Kidney (tissue), 2 donors: ENCODE data around the gene TRAF5.

- PRO-cap, result bidirectional peak, plus-strand start at chr1:207824139, minus-strand start at chr1:207824048
- RRBS, result no CpG with 5 or more reads among the region's 13 CpGs
Measured at GRCh38 chr1:207823818-207824479, 72.1 kb downstream of the CD46 start.

GRCh38 chr1:207925073-207925755 lies 14.3 kb upstream of the CD34 start:
- PRO-cap, result unidirectional peak, minus-strand start at chr1:207925268
- RRBS, result no CpG with 5 or more reads among the region's 11 CpGs

GRCh38 chr1:207956953-207957533 lies 46.1 kb upstream of the CD34 start:
- PRO-cap, result no peak
- RRBS, result no CpG with 5 or more reads among the region's 5 CpGs

GRCh38 chr1:208043578-208044362 lies 132.8 kb upstream of the CD34 start:
- PRO-cap, result no peak
- RRBS, result no CpG with 5 or more reads among the region's 12 CpGs

GRCh38 chr1:208073273-208073553 lies 162.3 kb upstream of the CD34 start:
- PRO-cap, result no peak

GRCh38 chr1:208149405-208150298 lies 94.5 kb downstream of the PLXNA2 start:
- PRO-cap, result no peak
- RRBS, result no CpG with 5 or more reads among the region's 10 CpGs

DNA sequence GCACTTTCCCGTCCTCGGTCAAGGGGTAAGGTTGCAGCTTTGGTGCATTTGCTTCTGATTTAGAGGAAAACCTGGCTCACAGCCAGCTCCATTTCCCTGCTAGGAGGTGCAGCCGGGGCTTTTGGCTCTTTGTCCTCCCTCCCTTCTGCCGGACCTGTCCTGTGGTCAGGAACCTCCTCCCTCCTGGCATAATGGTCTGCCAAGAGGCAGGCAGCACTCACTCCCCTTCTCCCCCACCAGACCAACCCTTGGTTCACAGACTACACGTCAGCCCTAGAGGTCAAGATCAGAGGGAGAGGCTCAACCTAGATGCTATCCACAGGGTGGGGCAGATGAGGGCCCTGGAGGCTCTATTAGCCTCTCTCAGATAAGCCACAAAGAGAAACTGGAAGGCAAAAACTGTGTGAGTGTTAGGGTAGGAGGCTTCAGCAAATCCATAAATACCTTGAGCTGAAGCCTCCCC lies 64.9 kb downstream of the PLXNA2 start:
- PRO-cap, result no peak
- RRBS, result 22% methylated on average over 2 of the region's 5 CpGs

DNA sequence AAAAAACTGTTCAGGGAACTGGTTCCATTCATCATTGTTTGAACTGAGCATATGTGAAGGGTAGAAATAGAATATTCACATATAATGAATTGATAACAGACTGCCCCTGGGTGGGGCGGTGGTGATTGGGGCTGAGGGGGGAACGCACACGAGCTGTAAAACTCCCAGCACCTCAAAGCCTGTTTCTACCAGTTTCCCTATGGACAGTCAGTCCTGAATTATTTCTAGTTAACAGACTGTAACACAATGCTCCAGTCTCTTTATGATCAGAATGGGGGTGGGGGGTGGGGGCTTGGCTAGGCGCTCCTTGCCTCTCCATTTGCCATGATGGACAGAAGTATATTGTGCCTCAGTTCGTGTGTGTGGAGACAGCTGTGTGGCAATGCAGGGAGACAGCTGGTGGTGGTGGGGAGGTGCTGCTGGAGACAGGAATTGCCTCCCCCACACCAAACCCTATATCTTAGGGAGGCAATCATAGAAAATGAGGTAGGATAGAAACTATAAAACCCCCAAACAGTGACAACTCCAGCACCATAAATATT lies 3.6 kb downstream of the PLXNA2 start:
- PRO-cap, result no peak
- RRBS, result no CpG with 5 or more reads among the region's 5 CpGs

GRCh38 chr1:209133056-209133474 lies 450.4 kb upstream of the CAMK1G start:
- PRO-cap, result unidirectional peak, minus-strand start at chr1:209133248
- RRBS, result no CpG with 5 or more reads among the region's 6 CpGs

- PRO-cap, result no peak
- RRBS, result no CpG with 5 or more reads among the region's 8 CpGs
Measured at GRCh38 chr1:209584086-209584431, 545 bp downstream of the CAMK1G start.

DNA sequence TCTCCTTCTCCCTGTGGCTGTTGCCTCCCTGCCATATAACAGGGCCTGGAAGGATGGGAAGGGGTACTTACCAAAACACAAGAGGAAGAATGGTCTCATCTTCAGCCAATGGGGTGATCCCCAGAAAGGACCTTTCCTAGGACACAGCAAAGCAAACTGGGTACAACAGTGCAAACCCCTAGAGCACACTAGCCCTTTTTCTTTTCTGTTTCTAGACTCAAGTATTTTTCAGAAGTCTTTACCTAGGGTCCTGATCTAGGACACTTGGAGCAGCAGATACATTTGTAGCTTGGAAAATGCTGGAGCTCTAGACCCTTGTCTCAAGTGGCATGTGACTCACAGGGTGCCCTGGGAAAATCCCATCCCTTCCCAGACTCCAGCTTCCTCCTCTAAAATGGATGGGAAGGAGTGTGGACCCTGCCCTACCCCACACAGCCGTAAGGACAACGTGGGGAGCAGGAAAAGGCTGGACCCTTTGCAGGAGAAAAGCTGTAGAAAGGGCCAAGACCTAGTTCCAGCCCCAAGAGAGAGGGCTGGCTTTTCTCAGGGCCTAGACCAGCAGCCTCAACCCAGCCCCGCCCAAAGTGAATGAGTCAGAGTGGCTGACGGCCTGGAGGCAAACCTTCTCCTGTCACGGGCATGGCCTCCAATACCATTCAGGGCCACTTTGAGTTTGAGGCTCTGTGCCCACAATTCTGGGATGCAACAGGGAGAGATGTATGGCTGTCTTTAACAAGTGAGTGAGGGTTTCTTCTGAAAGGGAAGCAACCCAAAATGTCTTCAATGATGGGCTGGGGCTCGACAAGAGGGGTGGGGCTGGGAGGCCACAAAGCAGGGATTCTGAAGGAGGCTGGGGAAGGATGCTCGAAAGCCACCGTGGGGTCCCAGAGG lies 1.1 kb downstream of the LAMB3 start:
- PRO-cap, result no peak
- RRBS, result no CpG with 5 or more reads among the region's 8 CpGs

DNA sequence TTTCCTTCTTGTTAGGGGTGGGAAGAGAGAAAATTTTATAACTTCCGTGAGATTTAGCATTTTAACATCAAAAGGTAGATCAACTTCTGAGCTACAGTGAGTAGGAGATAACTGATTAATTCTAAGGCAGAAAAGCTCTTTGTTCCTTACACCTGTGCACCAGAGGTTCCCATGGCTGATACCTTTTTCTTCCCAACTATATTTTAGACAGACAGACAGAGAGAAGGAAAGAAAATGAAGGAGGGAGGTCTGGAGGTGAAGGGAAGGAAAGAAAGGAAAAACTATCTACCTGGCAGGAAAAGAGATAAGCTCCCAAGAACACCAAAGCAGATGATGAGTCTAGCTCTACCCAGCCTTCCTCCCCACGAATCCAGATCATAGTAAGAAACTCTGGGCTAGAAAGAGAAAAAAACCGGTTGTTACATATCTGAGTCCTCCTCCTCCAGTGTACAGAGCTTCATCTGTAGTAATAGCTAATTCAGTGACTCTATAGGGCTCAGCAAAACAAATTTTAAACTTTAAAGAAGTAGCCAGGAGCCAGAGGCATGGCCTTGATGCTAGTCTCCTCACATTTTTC lies 1.5 kb downstream of the G0S2 start:
- PRO-cap, result no peak
- RRBS, result no CpG with 5 or more reads among the region's 3 CpGs

DNA sequence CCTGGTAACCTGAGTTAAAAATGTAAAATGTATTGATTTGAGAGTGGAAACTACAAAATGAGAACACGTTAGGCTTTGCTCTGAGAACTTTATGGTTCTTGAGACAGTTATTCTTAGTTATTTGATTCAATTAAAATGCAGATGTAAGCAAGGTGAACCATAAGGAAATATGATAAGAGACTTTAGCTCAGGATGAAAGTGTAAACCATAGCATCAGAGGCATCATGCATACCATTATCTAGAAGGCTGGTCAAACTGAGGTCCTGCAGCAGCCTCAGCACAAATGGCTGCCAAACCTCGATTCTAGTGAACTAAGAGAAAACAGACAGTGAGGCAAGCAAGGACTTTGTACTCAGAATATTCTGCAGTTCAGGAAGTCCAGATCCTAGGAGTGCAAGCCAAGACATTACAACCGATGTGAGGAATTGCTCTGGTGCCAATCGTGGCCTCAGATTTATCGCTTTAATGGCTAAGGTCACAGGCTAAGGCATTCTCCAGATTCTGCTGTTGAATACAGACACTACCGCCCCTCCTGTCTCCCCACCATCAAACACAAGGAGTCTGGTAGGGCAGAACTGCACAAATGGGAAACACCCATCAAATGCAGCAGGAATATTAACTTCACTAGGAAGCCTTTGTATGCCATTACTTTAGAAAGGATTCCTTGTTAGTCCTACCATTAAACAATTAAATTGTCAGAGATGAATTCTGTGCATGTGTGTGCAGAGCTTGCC lies 9.4 kb upstream of the SERTAD4 start:
- PRO-cap, result no peak
- RRBS, result no CpG with 5 or more reads among the region's 6 CpGs

- PRO-cap, result no peak
- RRBS, result no CpG with 5 or more reads among the region's 3 CpGs
Measured at GRCh38 chr1:210239823-210240173, 7.2 kb downstream of the SERTAD4 start.

DNA sequence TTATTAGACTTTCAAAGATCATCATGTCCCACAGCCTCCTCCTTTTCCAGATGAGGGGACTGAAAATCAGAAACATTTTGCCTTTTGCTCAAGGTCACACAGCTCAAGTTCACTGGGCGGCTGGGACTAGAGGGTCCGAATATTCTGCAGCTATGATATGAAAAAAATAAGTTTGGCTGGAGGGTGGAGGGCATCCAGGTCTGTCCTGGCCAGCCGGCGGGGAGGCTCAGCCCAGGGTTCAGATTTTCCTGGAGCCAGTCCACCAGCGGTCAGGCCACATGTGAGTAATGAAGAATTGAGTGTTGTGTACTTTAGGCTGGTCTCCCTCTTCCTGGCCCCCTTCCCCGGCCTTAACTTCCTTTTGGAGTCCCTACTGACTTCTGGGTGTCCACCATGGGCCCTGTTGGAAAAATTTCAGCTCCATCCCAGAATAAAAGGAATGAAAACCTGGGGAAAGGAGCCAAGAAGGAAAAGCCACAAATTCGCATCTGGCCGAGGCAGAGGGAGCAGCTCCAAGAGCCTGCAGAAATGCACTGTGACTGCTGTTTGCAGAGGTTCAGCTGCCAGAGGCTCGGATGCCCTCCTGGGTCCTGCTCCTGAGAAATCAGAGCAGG lies 35.6 kb upstream of the HHAT start:
- PRO-cap, result unidirectional peak, minus-strand start at position 228 of the sequence; bidirectional peak, plus-strand start at position 257 of the sequence, minus-strand start at position 228 of the sequence; unidirectional peak, minus-strand start at position 286 of the sequence
- RRBS, result 9% methylated on average over 3 of the region's 9 CpGs

GRCh38 chr1:210363007-210363206 lies 34.2 kb downstream of the HHAT start:
- PRO-cap, result no peak
- RRBS, result no CpG with 5 or more reads among the region's 2 CpGs

DNA sequence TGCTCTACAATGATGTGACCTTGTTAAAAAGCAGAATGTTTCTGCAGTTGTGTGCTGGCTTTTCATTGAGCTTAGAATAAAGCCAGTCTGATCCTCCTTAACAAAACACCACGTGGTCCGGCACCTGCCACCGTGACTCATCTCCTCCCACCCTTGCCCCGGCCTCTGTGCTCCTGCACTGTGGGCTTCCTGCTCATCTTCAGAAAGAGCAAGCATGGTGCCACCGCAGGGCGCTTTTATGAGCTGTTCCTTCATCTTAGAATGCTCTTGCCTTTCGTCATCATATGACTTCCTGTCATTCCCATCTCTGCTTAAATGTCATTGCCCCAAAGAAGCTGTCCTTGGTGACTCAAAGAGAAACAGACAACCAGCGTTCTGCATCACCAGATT lies 117.7 kb downstream of the HHAT start:
- PRO-cap, result no peak
- RRBS, result no CpG with 5 or more reads among the region's 8 CpGs

DNA sequence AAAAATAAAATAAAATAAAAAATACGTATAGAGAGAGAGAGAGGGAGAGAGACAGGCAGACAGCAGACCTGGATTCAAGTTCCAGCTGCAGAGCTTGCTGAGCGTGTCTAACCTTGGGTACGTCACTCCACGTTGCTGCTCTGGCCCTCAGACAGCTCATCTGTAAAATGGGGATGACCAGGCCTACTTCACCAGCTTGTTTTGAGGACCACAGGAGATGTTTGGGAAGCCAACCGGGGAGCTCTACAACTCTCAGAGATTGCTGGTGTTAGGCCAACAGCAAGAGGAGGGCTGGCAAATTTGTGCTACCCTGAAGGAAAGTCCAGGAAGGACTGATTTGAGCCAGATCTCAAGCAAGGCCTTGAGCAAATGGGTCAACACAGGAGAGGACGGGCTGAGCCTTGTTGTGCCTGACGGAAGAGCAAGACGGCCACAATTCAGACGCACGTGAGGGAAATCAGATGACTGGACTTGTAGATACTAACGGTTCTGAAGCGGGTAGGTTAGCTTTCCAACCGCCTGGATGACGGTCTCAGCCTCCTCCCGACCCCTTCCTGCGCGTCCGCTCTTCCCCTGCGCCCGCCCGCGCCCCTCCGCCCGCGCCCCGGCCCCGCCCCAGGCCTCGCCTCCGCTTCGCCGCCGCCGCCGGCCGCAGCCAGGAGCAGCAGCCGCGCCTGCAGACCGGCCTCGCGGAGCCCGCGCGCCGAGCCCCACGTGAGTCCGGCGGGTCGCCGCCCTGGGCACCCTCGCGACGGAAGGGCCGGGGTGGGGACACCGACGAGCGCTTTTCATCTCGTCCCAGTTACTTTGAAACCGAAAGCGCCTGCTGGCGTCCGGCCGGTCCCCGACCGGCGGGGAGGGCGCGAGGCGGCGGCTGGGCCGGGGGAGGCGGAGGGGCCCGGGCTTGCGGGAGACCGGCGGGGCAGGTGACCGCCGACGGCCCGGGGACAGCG lies at the start of gene TRAF5:
TRAF5 (plus strand) TSS at position 658 of the 953 bp plus-strand sequence.
- PRO-cap, result unidirectional peak, plus-strand start at position 404 of the sequence; unidirectional peak, plus-strand start at position 440 of the sequence; bidirectional peak, plus-strand start at position 658 of the sequence, minus-strand start at position 592 of the sequence; bidirectional peak, plus-strand start at position 832 of the sequence, minus-strand start at position 804 of the sequence
- RRBS, result 2% methylated on average over 36 of the region's 80 CpGs

DNA sequence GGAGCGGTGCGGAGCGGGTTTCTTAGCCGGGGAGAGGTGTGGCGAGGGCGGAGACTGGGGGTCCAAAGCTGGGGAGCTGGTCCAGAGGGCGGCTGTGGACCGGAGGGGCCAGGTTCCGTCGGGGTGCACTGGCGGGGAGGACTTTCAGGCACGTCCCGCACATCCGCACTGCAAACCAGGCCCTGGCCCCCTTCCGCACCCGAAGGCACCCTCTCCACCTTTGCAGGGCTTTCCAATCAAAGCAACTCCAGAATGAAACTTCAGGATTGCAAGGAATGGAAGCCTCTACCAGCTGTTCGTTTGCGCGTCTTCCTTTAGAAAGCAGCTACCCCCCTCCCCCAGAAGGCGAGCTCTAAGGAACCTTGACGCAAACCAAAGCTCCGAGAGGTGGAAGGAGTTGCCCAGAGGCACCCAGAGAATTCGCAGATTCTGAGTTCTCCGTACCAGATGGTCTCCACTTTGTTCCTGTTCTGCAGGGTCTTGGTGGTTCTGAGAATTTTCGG lies 547 bp downstream of the TRAF5 start:
- PRO-cap, result no peak
- RRBS, result 2% methylated on average over 5 of the region's 25 CpGs

GRCh38 chr1:211329634-211330386 lies 3.2 kb downstream of the TRAF5 start:
- PRO-cap, result no peak
- RRBS, result no CpG with 5 or more reads among the region's 5 CpGs